Placental pericyte (primary cell): Measurements from ENCODE around the genes APEX2, PAGE2, USP51 and AMER1.

- CAGE, long polyA plus RNA = no peak
Measured at GRCh38 chrX:54721379-54721909, 76.6 kb downstream of the ITIH6 start.

DNA sequence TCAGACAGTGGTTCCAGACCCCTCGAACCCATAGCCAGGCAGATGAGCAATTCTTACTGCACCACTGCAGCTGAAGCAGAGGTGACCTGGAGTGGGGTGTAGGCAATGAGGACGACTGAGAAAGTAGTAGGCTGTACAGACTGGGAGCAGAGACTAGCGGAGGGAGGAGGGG, 177 bp downstream of the MAGED2 start:
- CAGE, long polyA plus RNA = no peak

- CAGE, long polyA plus RNA = no peak
Measured at GRCh38 chrX:54834289-54834706, 26.8 kb downstream of the MAGED2 start.

DNA sequence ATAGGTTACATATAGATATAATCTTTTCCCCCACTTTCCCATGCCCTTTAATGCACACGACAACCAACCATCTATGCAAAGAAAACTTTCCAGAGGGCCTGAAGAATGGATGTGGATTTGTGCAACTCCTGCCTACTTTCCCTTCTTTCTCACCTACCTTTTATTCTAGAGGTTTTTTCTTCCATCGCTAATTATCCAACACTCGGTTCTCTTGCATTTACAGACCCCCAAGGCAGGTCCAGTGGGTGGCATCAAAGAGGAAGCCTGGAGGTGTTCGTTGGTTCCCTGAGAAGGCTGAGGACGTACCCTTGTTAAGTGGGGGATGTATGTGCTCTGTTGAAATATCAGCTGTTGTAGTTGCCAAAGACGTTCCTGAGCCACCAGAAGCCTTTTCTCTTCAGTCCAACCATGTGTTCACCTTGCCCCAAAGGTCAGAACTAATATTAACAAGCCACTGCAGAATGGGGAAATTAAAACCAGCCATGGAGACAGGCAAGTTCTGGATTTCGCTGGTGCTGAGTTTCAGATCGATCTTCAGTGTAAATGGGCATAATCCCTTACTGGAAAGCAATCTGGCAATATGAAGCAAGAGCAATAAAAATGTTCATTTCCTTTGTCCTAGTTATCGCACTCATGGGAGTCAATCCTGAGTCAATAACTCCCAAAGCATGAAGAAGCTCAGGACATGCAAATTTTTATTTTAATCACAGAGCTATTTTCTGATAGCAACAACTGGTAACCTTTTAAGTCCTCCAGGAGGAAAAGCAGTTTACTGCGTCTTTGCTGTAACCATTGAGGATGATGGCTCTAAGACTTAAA, 1.7 kb upstream of the APEX2 start:
- CAGE, long polyA plus RNA = no peak

DNA sequence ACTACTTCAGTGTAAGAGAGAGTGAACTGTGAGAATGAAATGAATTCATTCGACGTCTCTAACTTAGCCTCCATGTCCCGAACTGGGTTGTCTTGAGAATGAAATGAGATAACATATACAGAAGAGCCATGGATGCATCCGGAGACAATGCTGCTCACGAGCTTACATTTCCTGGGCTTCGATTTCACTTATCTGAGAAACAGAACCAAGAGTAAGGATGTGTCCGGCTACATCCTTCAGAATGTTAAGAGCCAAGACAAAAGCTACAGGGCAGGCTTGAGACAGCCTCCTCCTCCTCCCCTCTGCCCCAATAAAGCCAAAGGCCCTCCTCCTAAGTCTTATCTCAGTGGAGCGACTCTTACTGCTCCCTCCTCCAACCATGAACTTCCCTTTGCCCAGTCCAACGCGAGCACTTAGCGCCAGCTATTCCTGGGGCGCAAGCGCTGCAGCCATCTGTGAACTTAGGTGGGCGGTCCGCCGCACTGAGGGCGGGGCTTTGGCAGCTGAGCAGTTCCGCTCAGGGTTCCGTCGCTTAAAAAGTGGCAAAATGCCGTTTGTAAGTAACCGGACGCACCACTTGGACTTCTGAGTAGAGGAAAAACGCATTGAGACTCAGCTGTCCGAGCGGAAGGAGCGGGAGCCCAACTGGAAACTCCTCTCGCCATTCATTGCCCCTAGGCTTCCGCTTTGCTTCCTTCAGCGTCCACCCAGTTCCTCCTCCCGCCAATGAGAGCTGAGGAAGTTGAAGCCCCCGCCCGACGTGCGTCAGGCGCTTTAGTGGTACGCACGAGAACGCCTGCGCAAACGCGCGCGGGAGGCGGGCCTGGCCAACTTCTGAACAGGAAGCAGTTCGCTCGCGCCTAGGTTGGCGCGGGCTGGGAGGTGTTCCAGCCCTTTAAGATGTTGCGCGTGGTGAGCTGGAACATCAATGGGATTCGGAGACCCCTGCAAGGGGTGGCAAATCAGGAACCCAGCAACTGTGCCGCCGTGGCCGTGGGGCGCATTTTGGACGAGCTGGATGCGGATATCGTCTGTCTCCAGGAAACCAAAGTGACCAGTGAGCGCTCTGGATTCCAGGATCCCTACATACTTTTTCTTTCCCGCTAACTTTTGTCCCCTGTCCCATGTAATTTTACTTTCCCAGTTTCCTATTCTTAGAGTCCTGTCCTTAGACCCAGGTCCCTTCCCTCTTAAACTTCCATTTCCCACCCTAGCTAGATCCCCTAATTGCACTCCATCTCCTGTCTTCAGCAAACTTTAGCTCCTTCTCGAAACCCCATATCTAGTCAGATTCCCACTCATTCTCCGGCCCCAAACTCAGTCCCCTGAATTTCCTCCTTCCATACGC, at the start of gene APEX2:
Gene APEX2 (plus strand): TSS at position 841 of the 1,348 bp plus-strand sequence.
- CAGE, long polyA plus RNA = no peak

- CAGE, long polyA plus RNA = no peak
Measured at GRCh38 chrX:55088906-55089228, at the start of gene PAGE2. Gene PAGE2 (plus strand): TSS chrX:55089018.

DNA sequence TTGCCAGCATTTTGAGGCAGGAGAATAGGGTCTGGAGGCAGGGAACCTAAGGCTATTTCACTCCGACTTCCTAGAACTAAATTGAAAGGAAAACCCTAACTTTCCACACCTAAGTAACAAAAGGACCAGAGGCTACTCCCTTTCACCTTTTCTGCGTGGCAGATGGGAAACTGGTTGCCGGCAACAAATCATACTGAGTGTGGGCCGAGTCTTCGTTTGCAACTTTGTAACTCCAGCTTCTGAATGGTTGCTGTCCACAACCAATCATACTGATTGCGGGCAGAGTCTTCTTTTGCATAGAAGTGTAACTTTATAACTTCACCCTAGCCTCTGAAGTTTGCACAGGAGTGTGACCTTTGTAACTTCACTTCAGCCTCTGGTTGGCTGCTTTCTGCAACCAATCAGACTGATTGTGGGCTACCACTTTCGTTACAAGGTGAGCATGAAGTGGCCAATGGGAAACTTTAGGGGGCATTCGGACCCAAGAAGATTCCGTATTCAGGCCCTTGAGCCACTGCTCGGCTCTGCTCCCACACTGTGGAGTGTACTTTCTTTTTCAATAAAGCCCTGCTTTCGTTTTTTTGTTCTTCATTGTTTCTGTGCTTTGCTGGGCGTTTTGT, 9.2 kb upstream of the PAGE5 start:
- CAGE, long polyA plus RNA = no peak

GRCh38 chrX:55279932-55280251, 15.2 kb upstream of the PAGE3 start:
- CAGE, long polyA plus RNA = no peak

DNA sequence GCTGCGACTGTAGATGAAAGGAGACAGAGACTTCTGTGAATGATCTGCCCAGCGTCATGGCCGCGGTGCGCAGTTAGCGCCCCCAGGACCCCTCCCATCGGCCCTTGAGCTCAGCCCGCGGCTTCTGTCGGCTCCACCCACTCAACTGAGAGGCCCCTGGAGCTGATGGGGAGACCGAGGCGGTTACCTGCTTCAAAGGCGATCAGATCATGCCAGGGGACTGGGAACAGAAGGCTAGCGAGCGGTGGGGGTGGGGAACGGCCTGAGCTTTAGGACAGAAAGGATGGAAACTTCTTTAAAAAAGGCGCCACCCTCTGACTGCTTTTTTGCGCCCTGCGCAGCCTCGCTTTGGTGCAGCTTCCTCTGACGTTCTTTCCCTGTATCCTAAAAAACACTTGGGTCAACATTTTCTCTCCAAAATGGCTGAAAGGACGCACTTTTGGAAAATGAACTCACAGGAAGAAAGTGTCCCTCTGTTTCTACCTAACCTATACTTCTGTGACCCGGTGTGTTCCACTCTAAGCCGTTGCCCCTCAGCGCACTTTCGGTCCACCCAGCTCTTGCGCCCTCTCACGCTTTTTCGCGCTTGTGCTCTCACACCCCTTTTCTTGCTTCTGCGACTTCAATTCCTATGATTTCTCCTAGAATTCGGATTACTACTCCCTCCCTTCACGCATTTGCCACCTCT, 522 bp downstream of the USP51 start:
- CAGE, long polyA plus RNA = no peak

DNA sequence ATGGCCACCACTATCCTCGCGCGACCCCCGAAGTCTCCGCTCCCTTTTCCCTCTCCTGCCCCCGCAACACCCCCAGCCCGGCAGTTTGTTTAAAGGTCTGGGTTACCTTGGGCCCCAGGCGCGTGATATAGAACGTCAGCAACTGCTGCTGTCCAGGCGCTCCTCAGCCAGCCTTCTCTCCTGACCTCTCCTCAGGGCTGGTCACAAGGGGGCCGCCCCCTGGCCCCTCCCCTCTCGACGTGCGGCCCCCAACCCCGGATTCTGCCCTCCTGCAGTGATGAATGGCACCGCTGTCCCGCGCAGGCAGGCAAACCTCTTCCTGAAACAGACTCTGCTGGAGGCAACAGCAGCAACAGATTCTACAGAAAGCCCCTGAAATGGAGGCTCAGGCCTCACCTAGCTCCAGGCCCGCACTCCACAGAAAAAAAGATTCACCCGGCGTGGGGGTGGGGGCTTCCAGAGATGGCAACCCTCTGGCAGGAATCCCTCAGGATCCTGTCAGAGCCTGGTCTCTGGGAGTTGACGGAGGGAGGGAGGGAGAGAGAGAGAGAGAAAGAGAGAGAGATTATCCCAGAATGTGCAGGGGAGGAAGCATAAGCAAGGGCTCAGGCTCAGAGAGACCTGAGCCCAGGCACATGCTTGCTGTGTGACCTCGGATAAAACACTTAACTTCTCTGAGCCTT, at the start of gene USP51:
Gene USP51 (minus strand): TSS at position 179 of the 683 bp plus-strand sequence.
- CAGE, long polyA plus RNA = no peak

- CAGE, long polyA plus RNA = no peak
Measured at GRCh38 chrX:56017142-56017477, 215.0 kb upstream of the KLF8 start.

GRCh38 chrX:56562914-56563278, 531 bp upstream of the UBQLN2 start:
- CAGE, long polyA plus RNA = no peak

DNA sequence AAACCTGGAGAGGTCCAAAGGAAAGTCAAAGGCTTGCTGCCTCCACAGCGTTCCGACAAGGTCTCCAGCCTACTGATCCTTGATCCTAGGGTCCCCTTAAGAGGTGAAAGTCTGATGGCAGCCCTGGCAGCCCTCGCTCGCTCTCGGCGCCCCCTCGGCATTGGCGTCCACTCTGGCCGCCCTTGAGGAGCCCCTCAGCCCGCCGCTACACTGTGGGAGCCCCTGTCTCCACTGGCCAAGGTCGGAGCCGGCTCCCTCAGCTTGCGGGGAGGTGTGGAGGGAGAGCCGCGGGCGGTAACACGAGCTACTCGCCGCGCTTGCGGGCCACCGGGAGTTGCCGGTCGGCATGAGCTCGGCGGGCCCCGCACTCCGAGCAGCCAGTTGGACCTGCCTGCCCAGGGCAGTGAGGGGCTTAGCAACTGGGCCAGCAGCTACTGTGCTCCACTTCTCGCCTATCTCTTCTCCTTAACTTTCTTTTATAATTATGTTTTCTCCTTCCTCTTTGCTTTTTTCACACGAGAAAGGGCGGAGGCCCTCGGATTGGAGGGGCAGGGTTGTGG, 38.2 kb downstream of the NBDY start:
- CAGE, long polyA plus RNA = no peak

DNA sequence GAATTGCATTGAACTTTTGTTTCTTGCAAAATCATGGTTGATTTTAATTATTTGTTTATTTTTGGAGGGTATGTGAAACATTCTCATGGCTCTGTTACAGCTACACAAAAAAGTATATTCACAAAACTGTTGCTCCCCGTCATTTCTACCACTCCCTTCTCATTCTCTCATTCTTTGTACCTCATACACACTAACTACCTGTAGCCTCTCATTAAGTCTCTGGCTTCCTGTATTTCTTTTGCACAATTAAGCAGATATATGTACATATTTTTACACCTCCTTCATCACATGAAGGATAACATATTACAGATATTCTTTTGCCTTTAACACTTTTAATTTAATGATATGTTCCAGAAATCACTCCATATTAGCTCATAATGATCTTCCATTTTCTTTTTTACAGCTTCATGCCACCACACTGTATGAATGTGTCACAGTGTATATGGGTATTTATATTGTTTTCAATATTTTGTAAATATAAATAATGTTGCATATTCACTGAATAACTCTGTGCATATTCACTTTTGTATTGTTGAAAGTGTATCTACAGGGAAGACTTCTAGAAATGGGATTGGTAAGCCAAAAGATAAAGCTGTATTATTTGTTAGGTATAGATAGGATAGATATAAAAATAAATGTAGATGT, 204.6 kb upstream of the SPIN4 start:
- CAGE, long polyA plus RNA = no peak

DNA sequence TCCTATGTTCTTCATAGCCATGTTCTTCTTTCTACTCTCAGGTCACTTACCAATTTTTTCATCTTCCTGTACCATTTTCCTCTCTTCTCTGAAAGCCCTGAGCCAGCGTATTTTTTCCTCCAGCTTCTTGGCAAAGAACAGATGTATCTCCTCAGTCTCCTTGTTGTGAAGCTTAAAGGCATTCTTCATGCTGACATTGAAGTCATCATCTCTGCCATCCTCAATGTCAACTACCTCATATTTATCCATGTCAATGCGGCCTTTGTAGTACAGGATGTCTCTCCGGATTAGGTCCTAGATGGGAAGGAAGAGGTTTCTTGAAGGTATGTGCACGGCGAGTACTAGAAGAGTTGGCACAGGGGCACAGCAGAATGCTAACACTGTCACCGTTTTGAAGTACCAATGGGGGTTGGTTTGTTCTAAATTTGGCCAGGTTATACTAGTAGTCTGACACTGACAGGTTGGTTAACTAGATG, 129.5 kb downstream of the ARHGEF9 start:
- CAGE, long polyA plus RNA = no peak

DNA sequence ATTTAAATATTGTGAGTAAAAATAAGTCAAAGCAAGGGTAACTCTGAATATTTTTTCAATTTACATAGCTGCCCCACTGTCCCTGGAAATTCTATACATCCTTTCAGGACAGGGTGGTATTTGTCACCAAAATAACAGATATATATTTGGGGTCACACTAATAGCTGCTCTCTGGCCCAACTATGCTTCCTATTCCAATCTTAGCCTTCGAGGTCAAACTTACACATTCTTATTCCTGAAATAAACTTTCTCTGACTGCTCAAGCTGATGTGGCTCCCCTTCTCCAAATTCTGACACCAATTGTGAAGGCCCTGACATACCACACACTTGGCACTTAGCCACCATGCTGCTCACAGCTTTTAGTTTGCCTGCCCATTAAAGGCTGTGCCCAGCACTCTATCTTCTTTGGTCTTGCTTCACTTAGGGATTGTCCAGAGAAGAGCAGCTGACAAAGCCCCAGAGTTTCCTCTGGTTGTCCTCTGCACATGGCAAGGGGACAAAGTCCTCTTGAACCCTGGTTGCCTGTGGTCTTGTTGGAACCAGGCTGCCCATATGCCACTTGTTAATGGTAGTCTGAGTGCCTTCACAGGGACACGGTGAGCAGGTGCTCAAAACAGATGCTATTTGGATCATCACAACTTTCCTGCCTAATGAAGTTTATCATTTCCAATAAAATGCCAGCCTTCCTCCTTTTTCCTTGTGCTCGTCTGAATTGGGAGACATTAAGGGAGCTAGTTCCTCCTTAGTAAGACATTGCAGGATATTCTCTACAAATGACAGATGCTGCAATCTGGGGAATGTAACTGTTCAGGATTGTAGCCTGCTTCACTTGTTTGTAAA, 126.1 kb downstream of the ARHGEF9 start:
- CAGE, long polyA plus RNA = no peak

DNA sequence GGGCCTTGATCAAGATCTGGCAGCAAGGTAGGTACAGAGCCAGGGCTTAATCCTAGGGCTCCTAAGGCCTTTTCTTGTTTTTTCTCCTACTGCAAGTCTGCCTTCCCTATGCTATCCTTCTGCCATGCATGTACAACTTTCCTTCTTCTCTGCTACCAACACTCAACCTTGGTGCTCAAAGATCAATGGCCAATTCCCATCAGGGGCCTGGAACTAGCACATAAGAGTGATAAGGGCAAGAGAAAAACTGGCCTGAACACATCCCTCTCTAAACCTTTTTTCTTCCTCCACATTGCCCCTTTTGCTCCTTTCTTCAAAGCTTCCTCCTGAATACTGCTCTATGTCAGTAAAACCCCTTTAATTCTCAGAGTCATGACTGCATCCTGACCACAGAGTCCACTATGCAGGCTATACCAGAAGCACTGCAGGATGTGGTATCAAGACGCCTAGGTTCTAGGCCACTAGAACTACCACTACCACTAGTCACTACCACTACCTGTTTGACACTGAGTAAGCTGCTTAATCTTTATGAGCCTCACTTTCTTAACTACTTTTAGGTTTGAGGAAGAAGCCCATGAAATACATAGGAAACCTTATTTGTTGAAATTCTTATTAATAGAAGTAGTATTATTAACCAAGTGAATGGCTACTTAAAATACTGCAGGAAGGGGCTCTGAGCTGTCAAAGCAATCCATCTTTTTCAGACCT, 38.8 kb downstream of the ARHGEF9 start:
- CAGE, long polyA plus RNA = no peak

DNA sequence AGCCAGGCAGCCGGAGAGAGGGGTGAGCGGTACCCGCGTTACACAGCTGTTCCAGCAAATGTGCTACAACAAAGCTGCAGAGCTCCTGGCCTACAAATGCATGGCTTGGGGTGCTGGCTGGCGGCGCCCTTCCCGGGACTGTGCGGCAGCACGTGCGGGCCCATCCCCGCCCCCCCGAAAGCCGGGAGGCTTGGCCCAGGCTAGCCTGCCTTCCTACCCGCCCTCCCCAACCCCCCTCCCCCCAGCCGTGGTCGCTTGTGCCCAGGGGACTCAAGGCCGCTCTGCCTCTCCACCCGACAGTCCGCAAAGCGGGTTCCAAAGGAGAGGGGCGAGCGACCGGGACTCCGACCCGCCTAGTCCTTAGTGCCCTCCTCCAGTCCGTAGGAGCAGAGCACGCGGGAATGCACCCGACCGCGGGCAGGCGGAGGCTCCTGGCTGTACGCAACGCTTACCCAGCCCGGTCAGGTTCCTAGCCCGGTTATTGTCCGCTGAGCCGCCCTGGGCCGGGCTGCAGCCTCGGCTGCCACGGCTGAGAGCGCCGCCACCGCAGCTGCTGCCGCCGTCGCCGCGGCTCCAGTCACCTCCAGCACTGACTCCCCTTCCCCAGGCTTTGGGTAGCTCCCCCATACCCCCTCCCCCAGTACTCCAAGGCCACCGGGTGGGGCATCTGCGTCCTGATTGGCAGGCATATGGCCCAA, at the start of gene AMER1:
Gene AMER1 (minus strand): TSS at position 591 of the 698 bp plus-strand sequence.
- CAGE, long polyA plus RNA = no peak

DNA sequence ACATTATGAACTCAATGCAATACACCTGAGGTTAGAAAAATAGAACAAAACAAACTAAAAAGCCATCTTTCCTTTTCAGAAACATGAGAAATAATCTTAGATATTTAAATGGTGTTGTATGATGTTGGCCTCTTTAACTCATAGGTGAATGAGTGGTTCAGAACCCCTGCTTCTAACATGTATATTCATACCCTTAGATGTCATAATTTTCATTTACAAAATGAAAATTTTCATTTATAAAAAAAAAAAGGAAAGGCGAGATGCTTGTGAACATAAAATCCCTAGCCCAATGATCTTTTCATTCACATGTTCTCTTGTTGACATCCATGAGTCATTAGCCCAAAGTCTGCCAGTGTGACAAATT, 25.1 kb downstream of the MTMR8 start:
- CAGE, long polyA plus RNA = no peak

GRCh38 chrX:65130981-65131740, 96.5 kb downstream of the ZC3H12B start:
- CAGE, long polyA plus RNA = no peak